Heart left ventricle (tissue), 7 donors: ENCODE measurements around the genes TMEM9B and SCUBE2.

DNA sequence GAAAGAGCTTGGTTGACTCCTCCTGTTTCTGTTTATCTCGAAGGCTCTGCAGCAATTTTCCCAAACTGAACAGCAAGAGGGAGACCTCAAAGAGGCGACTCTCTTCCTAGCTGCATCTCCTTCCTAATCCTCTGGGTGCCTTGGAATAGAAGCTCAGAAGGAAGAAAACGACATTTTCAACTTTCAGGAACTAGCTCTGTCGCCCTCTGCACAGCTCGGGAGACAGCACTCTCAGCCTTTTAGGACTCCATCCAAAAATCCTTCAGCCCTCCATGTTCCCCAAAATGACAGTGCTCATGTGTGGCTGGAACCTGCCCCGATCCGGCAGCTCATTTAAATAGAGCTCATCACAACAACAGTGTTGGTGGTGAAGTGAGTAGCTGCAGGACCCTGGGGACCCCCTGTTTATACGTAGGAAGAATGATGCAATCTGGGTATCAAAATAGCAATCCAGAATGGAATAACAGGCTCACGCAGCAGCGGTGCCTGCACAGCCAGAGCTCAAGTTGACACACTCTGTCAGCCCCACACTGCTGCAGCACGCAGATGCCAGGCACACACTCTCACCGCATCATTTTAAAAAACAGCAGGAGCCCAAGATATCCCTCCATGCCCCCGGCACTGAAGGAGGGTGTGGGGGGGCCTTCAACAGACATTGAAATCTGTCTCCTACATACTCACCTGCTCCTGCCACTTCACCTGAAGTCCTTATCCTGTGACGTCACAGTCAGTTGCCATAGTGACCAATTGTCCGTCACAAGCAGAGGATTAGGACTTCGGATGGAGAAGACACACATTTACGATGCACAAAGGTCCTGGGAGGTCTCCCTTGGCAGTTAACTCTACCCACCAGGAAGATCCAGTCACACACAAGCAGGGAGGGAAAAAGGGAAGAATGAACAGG is 24.0 kb downstream of the TRIM66 start:
- PRO-cap, 6 experiments: no peak in any of the 6 experiments
- RAMPAGE, long total RNA, 2 experiments: no peak in any of the 2 experiments
- RRBS: no CpG with 5 or more reads among the region's 17 CpGs

GRCh38 chr11:8660032-8660794 is 22.3 kb downstream of the TRIM66 start:
- PRO-cap, 6 experiments: no peak in any of the 6 experiments
- RAMPAGE, long total RNA, 2 experiments: no peak in any of the 2 experiments
- RRBS: no CpG with 5 or more reads among the region's 3 CpGs

DNA sequence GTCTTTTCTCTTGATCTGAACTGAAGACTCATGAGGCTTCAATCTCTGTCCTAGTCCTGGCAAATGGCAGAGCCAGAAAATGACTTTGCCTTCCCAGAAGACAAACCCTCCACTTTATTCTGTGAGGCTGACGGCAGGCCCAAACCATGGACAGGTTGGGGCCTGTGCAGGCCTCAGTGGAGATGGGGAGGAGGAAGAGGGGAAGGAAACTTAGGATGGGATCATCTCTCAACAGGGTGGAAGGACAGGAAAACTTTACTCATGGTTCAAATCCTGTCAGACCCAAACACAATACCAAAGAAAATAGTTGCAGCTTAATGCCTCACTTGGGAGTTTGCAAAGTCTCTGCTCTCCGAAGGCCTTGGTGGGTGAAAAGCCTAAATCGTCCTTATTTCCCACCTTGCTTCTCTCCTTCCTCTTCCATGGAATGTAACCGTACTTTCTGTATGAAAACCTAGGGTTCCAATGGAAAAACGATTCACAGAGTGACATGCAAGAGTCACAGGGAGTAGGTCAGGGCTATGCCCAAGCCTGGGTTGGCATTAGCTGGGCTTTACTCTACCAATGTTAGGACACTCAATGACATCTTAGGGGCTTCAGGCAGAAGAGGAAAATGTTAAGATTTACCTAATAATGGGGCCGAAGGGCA is 10.0 kb downstream of the RPL27A start:
- PRO-cap, 6 experiments: no peak in any of the 6 experiments
- RAMPAGE, long total RNA, 2 experiments: no peak in any of the 2 experiments
- RRBS: no CpG with 5 or more reads among the region's 6 CpGs

DNA sequence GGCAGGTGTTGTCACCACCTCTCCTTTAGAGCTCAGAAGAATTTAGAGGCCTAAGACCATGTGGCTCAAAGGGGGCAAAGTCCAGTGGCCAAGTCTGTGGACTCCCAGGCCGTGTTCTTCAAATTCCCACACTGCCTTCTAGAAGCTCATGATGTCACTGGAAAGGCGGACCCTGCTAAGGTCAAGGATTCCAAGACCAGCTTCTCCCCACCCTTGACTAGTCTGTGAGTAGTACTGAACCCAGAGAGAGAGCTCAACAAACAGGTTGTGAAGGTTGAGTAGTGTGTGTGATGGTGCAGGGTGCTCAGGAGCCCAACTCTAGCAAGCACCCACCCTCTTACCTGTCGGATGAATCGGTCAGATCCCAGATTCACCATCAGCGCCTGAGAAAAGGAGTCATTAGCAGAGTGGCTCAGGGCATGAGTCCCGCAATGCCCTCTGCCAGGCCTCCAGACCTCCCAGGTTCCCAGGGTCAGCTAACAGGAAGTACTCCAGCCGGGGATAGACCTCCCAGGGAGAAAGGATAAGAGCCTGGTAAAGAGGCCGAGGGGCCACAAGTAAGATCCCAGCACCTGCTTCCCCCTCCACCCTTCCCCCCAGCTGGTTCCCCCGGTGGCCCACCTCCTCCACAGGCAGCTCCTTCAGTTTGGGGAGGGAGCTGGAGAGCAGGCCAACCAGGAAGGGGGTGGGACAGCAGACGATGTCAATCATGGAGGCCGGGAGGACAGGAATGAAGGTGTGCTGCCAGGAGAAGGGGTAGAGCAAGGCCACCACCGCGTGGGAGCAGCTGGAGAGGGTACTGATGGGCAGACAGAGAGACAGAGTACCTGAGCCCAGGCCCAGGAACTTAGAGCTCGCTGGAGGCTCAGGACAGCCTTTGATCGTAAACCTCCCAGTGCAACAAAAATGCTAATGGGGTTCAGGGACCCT is 16.3 kb downstream of the RPL27A start:
- PRO-cap, 6 experiments: no peak in any of the 6 experiments
- RAMPAGE, long total RNA, 2 experiments: no peak in any of the 2 experiments
- RRBS: 33% methylated on average over 2 of the region's 15 CpGs

DNA sequence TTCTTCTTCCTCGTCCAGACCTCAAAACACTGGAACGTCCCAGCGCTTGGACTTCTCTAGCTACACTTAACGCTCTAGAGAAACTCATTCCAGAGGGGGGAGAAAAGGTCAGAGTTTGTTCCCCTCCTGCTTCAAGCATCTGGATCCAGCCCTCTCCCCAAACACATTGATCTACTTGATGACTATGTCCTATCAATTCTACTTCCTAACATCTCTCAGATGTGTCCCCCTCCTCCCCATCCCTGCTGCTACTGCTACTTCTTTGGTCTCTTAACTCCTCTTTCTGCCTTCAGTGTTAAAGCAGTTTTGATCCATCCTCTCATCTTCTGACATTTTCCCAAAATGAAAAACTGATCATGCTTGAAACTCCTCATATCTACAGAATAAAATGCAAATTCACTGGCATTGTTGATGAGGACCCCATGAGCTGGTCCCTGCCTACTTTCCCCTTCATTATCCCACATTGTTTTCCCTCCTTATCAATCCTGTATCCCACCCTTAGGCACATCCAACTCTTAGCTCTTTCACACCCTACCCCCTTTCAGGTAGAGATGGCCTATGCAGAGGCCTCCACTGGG is 55.9 kb downstream of the RPL27A start:
- PRO-cap, 6 experiments: no peak in any of the 6 experiments
- RAMPAGE, long total RNA, 2 experiments: no peak in any of the 2 experiments
- RRBS: no CpG with 5 or more reads among the region's 4 CpGs

DNA sequence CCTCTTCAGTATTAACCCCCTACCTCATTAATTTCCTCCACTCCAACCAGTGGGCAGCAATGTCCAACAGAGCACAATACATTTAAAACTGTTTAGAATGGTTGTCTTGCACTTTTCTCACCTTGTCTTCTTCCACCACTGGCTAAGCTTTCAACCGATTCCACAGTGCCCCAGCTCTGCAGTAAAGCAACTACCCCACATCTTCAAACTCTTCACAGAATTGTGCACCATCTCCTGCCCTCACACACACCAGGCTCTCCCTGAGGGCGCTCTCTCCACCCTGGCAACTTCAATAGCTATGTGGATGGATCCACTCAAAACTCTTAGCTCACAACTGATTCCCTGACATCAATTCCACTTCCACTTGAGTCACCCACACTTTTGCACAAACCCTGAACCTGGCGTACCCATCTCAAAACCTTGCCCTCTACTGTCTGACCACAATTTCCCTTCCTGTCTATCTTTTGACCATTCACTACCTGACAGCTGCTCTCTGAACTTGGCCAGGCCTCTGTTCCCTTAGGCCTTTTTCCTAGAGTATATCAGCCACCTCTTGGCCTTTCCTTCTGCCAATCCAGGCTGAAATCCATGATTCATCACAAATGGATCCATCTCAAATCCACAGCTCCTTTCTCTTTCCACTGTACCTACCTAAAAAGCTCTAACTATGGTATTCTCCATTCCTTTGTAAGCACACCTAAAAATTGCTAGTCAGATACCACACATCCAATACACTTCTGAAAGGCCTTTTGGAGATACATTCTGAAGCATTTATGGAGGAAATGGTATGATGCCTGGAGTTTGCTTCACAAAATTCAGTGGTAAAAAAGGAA is 21.9 kb downstream of the DENND2B start:
- PRO-cap, 6 experiments: no peak in any of the 6 experiments
- RAMPAGE, long total RNA, 2 experiments: no peak in any of the 2 experiments
- RRBS: no CpG with 5 or more reads among the region's 3 CpGs

GRCh38 chr11:8839669-8840377 is 29.3 kb upstream of the DENND2B start:
- PRO-cap, 6 experiments: no peak in any of the 6 experiments
- RAMPAGE, long total RNA, 2 experiments: no peak in any of the 2 experiments
- RRBS: no CpG with 5 or more reads among the region's 2 CpGs

DNA sequence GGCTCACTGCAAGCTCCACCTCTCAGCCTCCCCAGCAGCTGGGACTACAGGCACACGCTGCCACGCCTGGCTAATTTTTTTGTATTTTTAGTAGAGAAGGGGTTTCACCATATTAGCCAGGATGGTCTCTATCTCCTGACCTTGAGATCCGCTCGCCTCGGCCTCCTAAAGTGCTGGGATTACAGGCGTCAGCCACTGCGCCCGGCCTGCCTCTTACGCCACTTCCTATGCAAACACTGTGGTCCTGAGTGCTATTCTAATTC is 47.7 kb upstream of the AKIP1 start:
- PRO-cap, 6 experiments: no peak in any of the 6 experiments
- RAMPAGE, long total RNA, 2 experiments: no peak in any of the 2 experiments
- RRBS: no CpG with 5 or more reads among the region's 9 CpGs

DNA sequence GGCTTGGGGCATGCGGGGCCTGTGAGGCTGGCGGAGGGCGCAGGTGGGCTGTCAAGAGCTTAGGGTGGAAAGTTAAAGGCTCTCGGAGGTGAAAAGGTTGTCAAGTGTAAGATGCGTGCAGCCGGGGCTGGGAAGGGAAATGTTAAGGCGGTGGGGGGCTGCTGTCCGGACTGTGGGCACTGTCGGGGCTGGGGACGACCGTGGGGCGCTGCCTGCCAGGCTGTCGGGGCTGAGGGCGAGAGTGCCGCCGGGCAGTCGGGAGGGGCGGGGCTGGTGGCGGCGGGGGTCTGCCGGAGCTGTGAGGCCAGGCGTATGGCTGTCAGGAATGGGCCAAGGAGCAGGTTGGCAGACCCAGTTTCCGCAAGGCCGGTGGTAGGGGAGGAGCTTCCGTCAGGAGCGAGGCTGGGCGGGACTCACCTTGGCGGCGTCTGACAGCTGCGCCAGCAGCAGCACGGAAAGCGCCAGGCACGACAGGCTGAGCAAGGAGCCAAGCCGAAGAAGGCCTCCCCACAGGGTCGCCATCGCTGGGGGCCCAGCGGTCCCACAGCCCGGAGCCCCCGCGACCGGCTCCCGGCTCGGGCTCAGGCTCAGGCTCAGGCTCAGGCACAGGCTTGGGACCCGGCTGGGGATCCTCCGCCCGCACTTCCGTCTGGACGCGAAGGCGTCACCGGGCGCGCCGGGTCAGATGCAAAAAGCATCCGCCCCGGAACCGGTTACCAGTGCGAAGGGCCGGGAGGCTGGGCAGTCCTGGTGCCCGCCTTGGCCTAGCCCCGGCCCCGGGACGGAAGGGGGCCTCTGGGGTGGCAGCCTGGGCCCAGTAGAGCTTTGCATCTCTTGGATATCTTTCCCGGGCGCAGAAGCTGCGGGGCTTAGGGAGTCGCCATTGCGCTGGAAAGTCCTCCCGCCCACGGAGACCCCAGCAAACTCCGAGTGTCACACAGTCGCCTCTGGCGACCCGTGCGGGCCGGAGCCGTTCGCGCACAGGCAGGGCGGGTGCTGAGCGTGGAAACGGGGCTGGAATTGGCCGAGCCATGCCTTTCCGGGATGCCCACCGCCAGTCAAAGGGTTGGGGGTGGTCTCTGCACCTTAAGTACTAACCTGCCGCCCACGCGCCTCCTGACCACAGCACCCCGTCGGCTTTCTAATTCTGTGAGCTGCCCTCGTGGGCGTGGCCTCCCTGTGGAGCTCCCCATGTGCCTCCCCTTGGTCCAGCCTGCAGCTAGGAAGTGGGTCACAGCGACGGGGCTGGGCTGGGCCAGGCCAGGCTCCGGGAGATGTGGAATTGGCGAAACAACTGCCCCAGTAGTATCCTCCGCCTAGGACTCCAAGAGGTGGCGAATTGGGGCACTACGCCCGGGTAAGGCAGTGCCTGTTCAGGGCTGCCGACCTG is at the start of gene TMEM9B:
Gene TMEM9B, minus strand, starts transcription at position 651 of the 1,390 bp plus-strand sequence.
- PRO-cap, 6 experiments: peak in 6 of 6 experiments; most common plus-strand start position 719 of the sequence (in 4); most common minus-strand start position 327 of the sequence (in 6)
- RAMPAGE, long total RNA, 2 experiments: start-site peak on the minus strand in 2 of 2 experiments, centred at positions 624 to 1,201 of the sequence, 31 to 622 reads per replicate
- RRBS: 2% methylated on average over 49 of the region's 101 CpGs

- PRO-cap, 6 experiments: no peak in any of the 6 experiments
- RAMPAGE, long total RNA, 2 experiments: no peak in any of the 2 experiments
- RRBS: 4% methylated on average over 60 of the region's 136 CpGs
Measured at GRCh38 chr11:9090609-9092069, at the start of gene SCUBE2. SCUBE2 (minus strand) TSS chr11:9091599.

GRCh38 chr11:9219112-9219675 is 46.0 kb downstream of the DENND5A start:
- PRO-cap, 6 experiments: peak in 2 of 6 experiments; most common plus-strand start chr11:9219364 (in 2); most common minus-strand start chr11:9219229 (in 2)
- RAMPAGE, long total RNA, 2 experiments: no peak in any of the 2 experiments
- RRBS: no CpG with 5 or more reads among the region's 5 CpGs

DNA sequence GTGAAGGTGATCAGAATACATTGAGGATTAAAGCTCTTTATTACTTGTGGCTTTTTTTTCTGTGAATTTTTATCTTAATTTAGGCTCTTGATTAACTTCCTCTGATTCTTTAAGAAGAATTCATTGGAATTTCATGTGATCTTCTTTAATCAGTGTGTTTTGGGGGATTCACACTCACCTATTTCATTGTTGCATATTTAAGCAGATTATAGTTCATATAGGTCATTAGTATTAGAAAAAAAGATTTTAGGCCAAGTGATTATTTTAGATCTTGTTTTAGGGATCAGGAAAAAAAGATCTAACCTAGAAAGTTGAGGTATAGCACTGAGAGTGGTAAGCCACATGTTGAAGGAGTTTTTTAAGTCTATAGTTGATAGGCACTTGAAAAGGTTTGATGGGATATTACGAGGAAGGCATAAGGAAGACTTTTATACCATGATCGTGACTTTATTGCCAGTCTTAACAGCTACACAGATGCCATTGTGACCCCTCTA is 26.0 kb downstream of the IPO7 start:
- PRO-cap, 6 experiments: no peak in any of the 6 experiments
- RAMPAGE, long total RNA, 2 experiments: no peak in any of the 2 experiments
- RRBS: no CpG with 5 or more reads among the region's 2 CpGs

GRCh38 chr11:9420249-9420838 is 35.9 kb downstream of the IPO7 start:
- PRO-cap, 6 experiments: no peak in any of the 6 experiments
- RAMPAGE, long total RNA, 2 experiments: no peak in any of the 2 experiments
- RRBS: no CpG with 5 or more reads among the region's 1 CpG

- PRO-cap, 6 experiments: peak in 3 of 6 experiments; most common plus-strand start chr11:9566340 (in 2); most common minus-strand start chr11:9566070 (in 1)
- RAMPAGE, long total RNA, 2 experiments: no peak in any of the 2 experiments
- RRBS: no CpG with 5 or more reads among the region's 10 CpGs
Measured at GRCh38 chr11:9565578-9566711, 7.5 kb upstream of the WEE1 start.

DNA sequence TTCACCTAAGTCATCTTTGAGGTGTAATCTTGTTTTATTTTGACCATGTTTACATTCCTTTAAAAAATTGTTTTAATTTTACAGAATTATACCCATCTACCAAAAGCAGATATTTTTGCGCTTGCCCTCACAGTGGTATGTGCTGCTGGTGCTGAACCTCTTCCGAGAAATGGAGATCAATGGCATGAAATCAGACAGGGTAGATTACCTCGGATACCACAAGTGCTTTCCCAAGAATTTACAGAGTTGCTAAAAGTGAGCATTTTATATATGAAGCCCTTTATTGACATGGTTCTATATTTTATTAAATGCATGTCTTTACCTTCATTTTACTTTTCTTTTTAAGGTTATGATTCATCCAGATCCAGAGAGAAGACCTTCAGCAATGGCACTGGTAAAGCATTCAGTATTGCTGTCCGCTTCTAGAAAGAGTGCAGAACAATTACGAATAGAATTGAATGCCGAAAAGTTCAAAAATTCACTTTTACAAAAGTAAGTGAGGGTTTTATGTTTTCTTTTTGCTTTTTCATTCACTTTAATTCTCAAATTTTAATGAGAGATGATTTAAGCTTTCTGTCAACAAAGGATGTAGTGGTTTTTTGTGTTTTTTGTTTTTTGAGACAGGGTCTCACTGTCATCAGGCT is 13.0 kb downstream of the WEE1 start:
- PRO-cap, 6 experiments: no peak in any of the 6 experiments
- RAMPAGE, long total RNA, 2 experiments: no peak in any of the 2 experiments
- RRBS: no CpG with 5 or more reads among the region's 6 CpGs

- PRO-cap, 6 experiments: no peak in any of the 6 experiments
- RAMPAGE, long total RNA, 2 experiments: no peak in any of the 2 experiments
- RRBS: no CpG with 5 or more reads among the region's 3 CpGs
Measured at GRCh38 chr11:9692679-9693401, 29.0 kb downstream of the SWAP70 start.

DNA sequence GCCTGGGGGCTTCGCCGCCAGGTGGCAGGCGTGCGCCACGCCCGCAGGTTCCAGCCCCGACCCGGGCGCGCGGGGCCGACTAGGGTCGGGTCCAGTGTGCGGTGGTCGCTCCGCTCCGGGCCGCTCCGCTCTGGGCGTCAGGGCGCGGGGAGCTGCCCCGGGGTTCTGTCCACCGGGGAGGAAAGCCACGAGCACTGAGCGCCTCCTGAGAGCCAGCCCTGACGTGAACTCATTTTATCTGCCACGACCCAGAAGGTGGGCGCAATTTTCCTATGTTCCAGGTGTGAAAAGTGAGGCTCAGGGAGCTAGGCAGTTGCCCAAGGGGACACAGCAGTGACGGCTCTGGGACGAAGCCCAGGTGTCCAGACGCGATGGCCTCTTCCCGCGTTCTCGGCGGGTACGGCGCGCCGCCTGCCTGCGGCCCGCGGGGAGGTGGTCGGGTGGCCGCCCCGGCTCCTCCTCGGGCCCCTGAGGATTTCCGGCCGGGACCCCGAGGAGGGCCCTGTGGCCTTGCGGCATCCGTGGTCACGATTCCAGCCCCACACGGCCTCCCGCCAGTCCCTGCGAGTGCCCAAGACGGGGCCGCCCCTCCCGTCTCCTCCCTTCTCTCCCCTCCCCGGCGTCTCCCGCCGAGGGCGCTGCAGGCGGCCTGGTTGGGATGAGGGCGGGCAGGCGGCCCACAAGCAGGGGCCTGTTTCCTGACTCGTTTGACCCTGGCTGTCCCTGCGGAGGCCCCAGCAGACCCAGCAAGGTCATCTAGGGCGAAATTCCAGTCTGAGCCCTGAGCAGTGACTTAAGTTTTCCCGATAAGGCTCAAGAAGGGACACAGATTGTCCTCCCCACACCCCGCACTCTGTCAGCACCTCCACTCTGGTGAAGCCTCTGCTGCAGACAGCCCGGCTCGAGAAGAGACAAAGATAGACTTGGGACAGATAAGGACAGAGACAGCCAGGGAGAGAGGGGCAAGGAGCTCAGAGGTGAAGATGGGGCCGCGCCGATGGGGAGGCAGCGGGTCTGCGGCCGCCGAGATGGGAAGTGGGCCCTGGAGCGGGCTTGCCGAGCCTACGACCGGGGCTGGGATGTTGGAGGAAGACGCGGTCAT is 94.7 kb downstream of the SWAP70 start:
- PRO-cap, 6 experiments: peak in 6 of 6 experiments; most common plus-strand start position 974 of the sequence (in 4); most common minus-strand start position 533 of the sequence (in 6)
- RAMPAGE, long total RNA, 2 experiments: start-site peak on the plus strand in 1 of 2 experiments, centred at position 44 of the sequence, 58 reads per replicate
- RRBS: 2% methylated on average over 16 of the region's 88 CpGs

- PRO-cap, 6 experiments: no peak in any of the 6 experiments
- RAMPAGE, long total RNA, 2 experiments: no peak in any of the 2 experiments
- RRBS: no CpG with 5 or more reads among the region's 2 CpGs
Measured at GRCh38 chr11:9905747-9906446, 242.0 kb downstream of the SWAP70 start.

DNA sequence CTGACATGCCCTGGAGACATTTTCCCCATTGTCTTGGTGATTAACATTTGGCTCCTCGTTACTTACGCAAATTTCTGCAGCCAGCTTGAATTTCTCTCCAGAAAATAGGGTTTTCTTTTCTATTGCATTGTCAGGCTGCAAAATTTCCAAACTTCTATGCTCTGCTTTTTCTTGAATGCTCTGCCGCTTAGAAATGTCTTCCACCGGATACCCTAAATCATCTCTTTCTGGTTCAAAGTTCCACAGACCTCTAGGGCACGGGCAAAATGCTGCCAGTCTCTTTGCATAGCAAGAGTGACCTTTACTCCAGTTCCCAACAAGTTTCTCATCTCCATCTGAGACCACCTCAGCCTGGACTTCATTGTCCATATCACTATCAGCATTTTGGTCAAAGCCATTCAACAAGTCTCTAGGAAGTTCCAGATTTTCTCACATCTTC is 74.5 kb downstream of the SBF2 start:
- PRO-cap, 6 experiments: no peak in any of the 6 experiments
- RAMPAGE, long total RNA, 2 experiments: no peak in any of the 2 experiments
- RRBS: no CpG with 5 or more reads among the region's 5 CpGs

DNA sequence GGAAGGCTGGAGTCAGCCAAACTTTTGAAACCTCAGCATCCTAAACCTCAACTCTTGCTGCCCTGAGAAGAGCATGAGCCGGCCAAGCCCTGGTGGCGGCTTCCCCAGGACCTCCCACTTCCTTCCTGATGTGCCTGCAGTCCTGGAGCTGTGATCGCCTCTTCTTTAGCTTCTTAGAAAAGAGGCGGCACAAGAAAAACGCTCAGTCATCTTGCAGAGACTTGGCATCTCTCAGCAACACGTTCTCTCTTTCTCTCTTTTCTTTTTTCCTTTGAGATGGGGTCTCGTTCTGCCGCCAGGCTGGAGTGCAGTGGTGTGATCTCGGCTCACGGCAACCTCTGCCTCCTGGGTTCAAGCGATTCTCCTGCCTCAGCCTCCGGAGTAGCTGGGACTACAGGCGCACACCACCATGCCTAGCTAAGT is 40.3 kb upstream of the AMPD3 start:
- PRO-cap, 6 experiments: no peak in any of the 6 experiments
- RAMPAGE, long total RNA, 2 experiments: no peak in any of the 2 experiments
- RRBS: no CpG with 5 or more reads among the region's 13 CpGs